Measurements from ENCODE around the genes HYOU1 and NLRX1.

DNA sequence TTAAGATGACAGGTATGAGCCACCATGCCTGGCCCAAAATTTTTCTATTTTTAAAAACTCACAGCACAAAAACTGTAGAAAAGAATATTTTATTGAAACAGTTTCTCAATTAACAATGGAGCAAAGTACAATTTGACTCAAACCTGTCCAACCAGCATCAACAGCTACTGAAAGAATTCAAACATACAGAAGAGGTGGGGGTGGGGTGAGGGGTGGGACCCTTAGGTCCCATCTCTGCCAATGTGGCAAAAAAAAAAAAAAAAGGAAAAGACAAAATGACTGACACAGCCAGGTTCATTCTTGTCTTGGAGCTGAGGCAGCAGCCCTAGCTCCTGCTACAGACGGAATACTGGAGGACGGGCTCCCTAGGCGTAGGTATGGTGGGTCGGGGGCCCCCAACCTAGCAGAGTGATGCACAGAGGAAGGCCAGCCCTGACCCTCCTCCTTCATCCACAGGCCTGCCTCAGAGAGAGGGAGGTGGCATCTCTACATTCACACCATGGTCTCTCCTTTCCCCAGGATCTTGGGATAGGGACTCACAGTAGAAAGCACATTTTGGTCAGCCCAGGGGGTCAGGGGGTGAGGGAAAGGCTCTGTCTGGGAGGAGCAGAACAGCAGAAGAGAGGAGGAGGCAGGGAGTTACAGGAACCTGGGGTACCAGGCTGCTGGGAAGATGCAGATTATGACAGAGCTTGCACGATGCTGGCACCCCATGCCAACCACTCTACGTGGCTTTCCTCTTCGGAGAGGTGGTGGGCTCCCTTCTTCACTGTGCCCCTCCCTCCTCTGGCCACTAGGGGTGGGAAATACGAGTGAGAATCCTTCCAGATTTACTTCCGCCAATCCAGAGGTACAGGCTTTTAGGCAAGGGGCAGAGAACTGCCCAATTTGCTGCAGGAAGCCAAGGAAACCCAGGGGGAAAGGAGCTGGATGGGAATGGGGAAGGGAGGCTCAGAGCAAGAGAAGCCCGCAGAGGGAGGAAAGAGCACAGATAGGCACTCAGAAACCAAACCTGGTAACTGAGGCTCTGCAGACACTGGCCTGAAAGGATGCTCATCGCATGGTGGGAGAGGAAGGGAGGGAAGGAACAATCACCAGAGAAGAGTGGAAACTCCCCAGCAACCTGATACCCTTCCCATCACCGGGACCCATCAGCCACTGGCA, 12.5 kb downstream of the HYOU1 start:
- PRO-cap: no peak

DNA sequence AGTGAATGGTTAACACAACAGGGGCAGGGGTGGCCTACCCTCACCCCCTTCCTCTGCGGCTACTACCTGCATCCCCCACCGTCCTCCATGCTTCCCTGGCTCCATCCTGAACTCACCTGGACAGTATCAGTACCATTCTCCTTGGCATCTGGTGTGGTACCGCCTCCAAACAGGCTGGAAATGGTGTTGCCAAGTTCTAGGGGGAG, 7.7 kb downstream of the HYOU1 start:
- PRO-cap: no peak

GRCh38 chr11:119050834-119051394, 6.1 kb downstream of the HYOU1 start:
- PRO-cap: no peak

DNA sequence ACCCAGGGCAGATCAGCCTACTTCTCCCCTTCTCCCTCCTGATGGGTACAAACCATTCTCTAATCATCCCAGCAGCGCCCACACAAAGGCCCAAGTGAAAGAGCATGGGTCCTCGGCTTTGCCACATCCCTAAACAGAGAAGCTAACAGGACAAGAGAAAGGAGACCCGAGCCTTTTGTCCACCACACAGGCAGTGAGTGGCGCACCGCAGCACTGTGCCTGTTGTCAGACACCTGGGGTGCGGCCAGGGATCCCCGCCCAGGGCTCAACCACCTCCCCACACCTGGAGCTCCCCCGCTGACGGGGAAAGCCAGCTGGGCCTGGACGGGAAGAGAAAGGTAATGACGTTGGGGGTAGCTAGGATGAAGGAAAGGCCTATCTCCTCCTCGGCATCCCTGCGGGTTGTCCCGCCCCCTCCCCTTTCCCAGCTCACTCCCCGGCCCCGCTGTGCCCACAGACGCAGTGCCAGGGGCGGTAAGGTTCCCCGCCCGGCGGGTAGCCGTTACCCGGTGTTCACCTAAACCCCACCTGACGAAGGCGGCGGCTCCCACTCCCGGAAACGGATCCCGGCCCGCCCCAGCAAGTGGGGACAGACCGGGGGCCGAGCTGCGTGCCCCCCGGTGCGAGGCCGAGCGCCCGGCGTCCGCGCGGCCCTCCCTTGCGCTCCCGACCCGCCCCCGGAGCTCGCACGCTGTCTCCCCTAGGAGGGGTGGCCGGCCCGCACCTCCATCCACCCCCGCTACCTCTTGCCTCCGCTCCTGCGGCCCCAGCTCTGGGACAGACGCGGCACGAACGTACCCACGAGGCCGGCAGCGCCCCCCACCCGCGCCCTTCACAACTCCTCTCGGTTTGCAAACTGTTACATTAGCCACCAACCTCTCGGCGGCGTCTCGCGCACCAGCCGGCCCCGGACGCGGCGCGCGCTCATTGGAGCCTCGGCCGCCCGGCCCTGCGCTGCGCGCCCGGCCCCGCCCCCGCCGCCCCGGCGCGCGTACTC, at the start of gene HYOU1:
HYOU1 (minus strand) TSS at position 929 of the 997 bp plus-strand sequence.
- PRO-cap: bidirectional peak, plus-strand start outside the sequence, minus-strand start at position 853 of the sequence

DNA sequence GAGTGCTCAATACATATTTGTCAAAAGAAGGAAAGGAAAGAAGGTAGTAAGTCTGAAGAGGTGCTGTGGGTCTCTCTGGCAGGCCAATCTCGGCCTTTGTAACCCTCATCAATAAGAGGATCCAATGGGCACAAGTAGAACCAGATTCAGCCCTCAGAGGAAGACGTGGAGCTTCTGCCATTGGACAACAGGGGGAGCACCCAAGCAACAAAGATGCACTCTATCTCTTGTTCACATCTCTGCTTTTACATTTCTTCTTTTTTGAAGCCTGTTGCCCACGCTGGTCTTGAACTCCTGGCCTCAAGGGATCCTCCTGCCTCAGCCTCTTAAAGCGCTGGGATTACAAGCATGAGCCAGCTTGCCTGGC, 2.2 kb upstream of the VPS11 start:
- PRO-cap: no peak

DNA sequence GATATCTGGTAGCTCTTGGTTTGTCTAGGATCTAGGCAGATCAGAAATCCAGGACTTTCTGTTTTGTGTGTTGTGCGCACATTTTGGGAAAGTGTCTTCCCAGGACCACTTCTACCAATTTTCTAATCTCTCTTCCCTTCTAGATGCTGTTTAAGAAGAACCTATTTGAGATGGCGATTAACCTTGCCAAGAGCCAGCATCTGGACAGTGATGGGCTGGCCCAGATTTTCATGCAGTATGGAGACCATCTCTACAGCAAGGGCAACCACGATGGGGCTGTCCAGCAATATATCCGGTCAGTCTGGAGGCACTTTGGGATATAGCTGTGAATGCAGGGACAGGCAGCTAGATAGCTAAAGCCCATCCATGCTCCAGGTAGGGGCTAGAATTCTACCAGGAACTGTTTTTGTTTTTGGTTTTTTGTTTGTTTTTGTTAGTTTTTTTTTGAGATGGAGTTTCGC, 6.1 kb downstream of the VPS11 start:
- PRO-cap: no peak

DNA sequence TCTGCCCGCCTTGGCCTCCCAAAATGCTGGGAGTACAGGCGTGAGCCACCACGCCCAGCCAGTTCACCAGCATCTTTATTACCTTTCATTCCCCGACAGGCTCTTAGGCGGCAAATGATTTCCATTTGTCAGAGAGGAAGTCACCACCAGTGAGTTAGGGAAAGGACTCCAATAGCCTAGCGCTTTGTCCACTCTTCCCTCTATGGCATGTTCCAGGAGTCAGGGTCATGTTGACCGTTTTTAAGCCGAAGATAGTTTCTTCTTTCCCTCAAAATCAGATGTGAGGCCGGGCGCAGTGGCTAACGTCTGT, 1.4 kb upstream of the DPAGT1 start:
- PRO-cap: no peak

- PRO-cap: bidirectional peak, plus-strand start at chr11:119116155, minus-strand start at chr11:119116091
Measured at GRCh38 chr11:119115905-119116294, 5.5 kb upstream of the HINFP start.

GRCh38 chr11:119125609-119126233, 4.3 kb downstream of the HINFP start:
- PRO-cap: no peak

DNA sequence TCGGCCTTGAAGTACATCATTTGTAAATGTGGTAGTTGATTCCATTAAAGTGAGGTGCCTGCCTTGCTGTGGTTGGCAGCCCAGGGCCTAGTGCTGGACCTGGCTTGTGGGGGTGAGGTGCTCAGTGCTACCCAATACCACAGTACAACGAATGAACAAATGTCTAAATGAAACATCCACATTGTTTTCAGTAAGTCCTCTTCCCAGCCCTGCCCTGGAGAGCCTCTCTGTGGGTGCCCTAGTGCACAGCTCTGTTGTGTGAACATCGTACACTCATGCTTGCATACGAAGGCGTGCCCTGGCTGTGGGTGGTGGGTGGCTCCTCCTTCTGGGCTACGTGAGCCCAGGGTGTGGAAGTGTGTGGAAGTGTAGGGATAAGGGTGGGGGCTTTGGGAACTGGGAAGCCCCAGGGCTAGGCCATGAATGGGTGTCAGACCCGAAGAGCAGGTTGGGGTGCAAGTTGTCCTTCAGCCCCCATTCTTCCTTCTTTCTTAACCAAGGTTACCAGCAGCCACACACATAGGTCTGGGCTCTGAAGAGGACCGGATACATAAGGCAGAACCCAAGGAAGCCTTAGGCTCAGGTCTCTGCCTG, 577 bp upstream of the NLRX1 start:
- PRO-cap: no peak

- PRO-cap: unidirectional peak, plus-strand start at chr11:119168725; bidirectional peak, plus-strand start at chr11:119169134, minus-strand start at chr11:119169010
Measured at GRCh38 chr11:119168445-119169302, at the start of gene NLRX1. Gene NLRX1, plus strand, starts transcription at chr11:119168725.

- PRO-cap: no peak
Measured at GRCh38 chr11:119232399-119232754, 26.2 kb downstream of the CBL start.

DNA sequence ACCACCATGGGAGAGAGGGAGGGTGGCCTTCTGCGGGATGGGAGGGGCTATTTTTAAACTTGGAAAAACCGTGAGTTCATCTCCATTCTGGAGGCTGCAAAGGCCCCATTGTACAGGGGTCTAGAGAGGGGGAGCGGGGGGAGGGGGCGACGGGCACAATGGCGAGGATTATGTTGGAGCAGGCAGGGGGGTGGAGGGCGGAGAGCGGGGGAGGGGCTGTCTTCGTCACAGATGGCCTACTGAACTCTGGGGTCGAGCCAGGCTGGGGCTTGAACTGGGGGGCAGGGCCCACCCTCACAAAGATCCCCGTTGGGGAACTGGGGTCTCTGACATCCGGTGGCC, 3.3 kb upstream of the MCAM start:
- PRO-cap: no peak

- PRO-cap: no peak
Measured at GRCh38 chr11:119360803-119361949, 14.7 kb upstream of the MFRP start.

DNA sequence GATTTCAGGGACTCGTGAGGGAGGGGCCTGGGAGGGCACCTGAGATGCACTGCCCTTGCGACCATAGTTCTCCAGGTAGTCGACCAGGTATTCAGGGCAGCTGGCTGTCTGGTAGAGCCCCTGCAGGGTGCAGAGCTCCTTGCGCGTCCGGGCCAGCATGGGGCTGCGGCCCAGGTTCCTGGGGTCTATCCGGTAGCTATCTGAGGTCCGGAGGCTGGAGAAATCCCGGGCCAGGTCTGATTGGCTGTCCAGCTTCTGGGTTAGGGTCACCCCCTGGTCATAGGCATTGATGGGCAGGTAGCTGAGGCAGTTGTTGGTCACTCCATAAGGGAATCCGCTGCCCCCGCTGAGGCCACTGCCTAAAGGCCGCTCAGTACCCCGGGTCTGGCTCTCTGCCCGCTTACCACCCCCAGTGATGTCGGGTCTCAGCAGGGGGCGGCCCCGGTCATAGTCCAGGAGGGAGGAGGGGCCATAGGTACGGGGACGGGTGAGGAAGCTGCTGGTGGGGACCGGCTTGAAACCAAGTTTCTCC, 8.6 kb downstream of the USP2 start:
- PRO-cap: no peak

DNA sequence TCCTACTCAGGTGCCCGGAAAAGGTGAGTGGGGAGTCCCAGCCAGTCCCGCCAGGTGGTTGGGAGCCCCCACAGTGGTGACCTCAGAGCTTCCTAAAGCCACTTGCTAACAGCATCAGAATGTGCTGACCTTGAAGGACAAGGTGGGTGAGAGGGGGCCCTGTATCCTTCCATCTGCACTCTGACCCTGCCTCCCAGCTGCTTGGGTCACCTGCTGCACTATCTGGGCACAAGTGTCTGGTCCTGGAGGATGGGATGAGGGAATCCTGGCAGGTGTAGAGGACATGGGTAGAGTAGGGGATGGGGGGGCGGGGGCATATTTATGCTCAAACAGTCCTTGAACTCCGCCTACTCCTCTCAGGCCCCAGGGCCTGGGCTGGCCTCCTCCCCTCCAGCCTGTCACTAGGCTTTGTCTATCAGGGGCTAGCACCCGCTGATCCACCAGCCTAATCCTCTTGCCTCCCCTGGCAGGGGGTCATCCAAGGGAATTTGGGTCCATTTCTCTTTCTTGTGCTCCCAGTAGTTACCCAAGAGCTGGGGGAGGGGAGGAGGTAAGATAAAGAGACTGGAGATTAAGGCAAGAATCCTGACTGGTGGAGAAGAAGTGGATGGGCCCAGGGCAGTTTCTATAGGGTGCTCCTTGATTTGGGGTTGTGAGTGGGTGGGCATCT, 3.3 kb downstream of the USP2 start:
- PRO-cap: no peak

DNA sequence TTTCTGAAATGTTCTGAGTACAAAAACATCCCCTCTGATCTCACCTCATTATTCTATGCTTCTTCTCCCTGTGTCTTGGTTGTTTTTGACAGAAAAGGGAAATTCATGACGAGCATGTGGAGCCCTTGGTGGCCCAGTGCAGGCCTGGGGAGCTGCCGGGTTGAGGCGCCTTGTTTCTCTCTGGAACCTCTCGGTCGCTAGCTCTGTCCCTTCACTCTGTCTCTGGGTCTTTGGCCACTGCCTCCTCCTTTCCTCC, 63.0 kb upstream of the THY1 start:
- PRO-cap: unidirectional peak, plus-strand start at position 155 of the sequence

GRCh38 chr11:119492395-119492663, 69.4 kb upstream of the THY1 start:
- PRO-cap: no peak

DNA sequence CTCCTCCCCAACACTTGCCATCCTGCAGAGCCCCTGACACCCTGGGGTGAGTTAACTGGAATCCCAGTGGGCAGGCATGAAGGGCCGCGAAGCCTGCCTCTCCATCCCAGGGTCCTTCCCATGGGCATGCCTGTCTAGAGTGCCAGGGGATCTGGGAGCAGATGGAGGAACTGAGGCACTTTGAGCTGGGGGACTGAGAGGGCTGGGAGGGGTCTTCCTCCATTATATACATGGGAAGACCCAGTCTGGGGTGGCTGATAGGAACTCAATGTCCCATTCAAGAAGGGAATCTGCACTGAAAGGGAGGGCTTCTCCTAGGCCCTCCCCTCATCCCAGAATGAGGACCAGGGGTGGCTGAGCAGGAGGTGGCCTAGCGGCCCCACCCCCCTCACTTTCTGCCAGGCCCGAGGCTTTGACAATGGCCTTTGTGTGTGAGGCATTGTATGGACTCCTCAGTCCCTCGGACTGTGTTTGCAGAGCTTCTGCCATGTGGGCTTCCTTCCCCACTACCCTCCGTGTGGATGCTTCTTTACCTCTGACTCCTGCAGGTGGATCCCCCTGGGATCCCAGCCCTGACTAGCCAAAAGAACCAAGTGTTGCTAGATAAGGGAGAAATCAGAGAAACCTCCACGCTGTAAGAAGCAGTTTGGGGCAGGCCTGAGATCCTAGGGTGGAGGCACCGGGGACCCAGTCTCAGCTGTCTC, 65.7 kb downstream of the NECTIN1 start:
- PRO-cap: no peak

GRCh38 chr11:119677281-119678021, 51.5 kb downstream of the NECTIN1 start:
- PRO-cap: no peak

Measured in bronchus (tissue), 1 donor.